ENCODE measurements around a stretch of chr22.

DNA sequence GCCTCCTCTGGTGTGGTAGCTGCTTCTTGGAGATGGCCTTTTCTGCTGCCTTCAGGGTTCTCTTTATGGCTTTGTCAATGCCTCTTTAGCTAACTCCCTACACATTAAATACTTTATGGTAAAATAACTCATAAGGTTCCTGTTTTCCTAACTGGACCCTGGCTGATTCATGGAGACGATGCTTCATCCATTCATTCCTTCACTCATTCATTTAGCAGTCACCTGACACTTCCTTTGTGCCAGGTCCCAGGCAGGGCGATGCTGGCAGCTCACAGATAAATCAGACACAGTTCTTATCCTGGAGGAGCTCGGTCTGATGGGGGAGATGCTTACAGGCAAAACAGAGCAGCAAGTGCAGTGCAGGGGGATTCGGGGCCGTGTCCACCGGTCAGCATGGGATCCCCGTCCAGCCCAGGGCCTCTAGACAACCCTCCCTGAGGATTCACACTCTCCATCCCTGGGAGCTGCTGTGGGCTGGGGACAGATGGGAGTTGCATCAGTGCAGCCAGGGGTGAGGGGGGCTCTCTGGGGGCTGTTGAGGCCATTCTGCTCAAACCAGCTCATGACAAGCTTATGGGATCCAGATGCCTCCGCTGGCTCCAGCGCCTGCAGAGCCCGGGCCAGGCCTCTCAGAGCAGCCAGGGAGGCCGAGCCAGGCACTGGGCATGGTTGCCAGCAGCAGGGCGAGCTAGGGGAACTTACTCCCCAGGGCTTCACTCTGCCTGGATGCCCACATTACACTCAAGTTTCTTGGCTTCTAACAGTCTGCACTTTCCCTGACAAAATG, 34.2 kb upstream of the CYB5R3 start:
- CAGE, long polyA plus RNA, result no peak
- RRBS, result no CpG with 5 or more reads among the region's 12 CpGs

DNA sequence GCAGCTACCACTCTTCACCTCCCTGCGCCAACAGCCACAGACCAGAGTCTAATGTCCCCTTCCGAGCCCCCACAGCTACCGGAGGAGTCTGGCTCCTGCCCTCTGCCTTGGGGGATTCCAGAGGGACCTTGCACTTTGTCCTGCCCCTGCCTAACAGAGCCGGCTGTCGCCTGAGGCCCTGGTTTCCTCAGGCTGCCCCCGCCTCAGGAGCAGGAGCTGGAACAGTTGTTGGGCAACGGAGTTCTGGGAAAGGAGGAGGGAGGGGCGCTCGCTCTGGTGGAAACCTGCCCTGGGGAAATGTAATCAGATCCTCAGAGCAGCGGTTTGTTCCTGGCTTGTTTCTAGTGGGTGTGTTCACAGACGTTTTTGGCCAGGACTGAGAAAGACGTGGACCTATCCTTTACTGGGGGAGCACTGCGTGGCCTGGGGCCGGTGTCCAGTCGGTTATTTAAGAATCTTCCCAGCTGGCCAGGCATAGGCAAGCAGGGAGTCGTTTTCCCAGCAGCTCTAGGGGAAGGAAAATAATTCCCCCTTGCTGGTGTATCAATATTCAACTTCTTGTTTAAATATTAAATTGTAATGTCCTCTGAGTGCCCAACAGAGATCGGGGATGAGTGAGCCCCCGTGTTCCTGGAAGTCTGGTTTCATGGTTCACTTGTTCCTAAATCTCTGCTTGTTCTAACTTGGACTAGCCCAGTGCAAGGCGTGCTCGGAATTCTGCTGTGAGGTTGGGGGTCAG, 32.2 kb downstream of the A4GALT start:
- CAGE, long polyA plus RNA, result no peak
- RRBS, result 5% methylated on average over 2 of the region's 20 CpGs

GRCh38 chr22:42769825-42770545, 49.3 kb upstream of the A4GALT start:
- CAGE, long polyA plus RNA, result no peak
- RRBS, result 27% methylated on average over 7 of the region's 41 CpGs

DNA sequence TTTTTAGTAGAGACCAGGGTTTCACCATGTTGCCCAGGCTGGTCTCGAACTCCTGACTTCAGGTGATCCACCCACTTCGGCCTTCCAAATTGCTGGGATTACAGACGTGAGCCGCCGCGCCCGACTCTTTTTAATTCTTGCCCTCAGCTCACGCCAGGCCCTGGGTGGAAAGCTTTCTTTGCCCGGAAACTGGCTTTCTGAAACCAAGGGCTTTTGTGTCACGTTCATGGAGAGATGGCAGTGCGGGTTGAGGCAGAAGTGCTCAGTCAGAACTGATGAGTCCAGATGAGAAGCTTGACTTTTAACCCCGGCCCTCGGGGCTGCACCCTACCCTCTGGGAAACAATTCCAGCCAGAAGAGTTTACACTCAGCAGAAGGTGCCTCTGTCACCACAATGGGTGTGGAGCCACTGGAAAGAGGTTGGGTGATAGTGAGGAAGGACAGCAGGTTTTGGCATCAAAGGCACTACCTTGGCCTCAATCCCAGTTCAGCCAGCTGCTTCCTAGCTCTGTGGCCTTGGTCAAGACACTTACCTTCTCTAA, 852 bp upstream of the ARFGAP3 start:
- CAGE, long polyA plus RNA, result no peak
- RRBS, result no CpG with 5 or more reads among the region's 13 CpGs

GRCh38 chr22:42932176-42932456, 75.0 kb upstream of the ARFGAP3 start:
- CAGE, long polyA plus RNA, result no peak
- RRBS, result no CpG with 5 or more reads among the region's 3 CpGs

DNA sequence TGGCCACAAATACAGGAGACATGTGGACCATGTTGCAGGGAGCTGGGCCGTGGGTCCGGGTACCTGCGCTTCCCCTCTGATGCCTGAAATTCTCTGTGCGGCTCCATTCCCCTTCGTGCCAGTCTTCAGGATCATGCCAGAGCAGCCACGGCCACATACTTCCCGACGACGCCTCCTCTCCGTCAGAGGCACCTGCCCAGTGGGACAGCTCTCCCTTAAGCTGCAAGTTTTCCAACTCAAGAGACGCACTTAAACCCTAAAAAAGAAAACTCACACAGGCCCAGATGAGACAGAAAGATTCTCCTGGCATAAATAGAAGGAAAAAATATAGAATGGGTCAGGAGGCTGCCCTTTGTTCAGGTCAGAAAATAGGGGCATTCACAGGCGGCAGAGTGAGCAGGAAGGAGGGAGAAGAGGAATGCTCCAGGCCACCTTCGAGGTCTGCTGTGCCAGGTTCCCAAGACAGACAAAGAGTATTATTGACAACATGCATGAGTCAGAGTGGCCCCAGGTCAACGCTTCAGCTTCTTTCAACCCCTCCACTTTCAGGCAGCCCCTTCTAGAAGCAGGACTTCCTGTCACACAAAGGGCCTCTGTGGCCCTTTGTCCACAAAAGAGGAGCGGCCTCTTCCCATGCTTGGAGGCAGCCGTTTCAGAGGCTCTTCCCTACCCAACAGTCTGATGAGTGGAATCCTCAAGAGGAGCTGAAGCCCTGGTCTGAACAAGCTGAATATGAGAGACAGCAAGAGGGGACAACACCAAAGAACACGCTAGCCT, 67.9 kb downstream of the PACSIN2 start:
- CAGE, long polyA plus RNA, result no peak
- RRBS, result no CpG with 5 or more reads among the region's 17 CpGs

DNA sequence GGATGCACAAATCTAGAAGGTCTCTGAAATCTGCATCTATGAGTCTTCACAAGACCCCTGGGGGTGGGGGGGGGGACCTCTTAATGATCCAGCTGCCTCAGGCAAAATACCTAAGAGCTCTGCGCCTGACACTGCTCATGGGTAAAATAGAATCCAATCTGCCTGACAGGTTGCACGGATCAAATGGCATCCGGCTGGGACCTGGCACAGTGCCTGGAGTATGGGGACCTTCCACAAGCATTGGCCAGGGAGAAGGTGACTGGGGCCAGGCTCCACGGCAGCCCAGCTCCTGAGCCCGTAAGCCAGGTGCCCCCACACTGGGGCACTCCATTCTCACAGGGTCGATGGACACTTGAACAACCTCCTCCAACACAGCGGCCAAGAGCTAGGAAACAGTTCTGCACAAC, 67.3 kb downstream of the PACSIN2 start:
- CAGE, long polyA plus RNA, result no peak
- RRBS, result no CpG with 5 or more reads among the region's 7 CpGs

GRCh38 chr22:42959438-42960100, 55.4 kb downstream of the PACSIN2 start:
- CAGE, long polyA plus RNA, result no peak
- RRBS, result no CpG with 5 or more reads among the region's 13 CpGs

GRCh38 chr22:42967876-42968381, 47.0 kb downstream of the PACSIN2 start:
- CAGE, long polyA plus RNA, result no peak
- RRBS, result no CpG with 5 or more reads among the region's 9 CpGs

DNA sequence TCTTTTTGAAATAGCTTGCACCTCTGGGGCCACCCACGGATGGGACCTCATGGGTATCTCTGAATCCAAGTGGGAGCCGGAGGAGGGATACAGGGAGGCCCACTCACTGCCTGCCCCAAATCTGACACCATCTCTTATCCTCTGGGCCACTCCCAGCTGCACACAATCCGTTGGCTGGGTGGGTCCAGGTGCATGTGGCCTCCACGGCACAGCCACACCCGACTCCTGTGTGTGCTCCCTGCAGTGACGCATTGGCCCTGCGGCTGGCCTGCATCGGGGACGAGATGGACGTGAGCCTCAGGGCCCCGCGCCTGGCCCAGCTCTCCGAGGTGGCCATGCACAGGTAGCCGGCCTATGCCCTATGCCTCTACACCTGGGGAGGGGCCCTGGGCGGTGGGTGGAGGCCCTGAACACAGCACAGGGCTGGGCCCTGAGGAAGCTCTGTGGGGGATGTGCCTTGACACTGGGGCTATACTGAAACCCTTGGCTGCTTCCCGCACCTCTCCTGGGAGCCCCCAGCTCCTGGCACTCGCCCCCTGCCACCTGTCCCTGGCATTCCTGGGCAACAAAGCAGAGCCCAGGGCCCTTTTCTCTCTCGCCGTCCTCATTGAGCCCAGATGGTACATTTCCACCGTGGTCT, 15.6 kb downstream of the MCAT start:
- CAGE, long polyA plus RNA, result no peak
- RRBS, result no CpG with 5 or more reads among the region's 20 CpGs

GRCh38 chr22:43227211-43227562, 40.3 kb upstream of the TTLL12 start:
- CAGE, long polyA plus RNA, result no peak
- RRBS, result no CpG with 5 or more reads among the region's 14 CpGs

- CAGE, long polyA plus RNA, result no peak
- RRBS, result no CpG with 5 or more reads among the region's 5 CpGs
Measured at GRCh38 chr22:43278256-43278540, 65.0 kb downstream of the SCUBE1 start.

DNA sequence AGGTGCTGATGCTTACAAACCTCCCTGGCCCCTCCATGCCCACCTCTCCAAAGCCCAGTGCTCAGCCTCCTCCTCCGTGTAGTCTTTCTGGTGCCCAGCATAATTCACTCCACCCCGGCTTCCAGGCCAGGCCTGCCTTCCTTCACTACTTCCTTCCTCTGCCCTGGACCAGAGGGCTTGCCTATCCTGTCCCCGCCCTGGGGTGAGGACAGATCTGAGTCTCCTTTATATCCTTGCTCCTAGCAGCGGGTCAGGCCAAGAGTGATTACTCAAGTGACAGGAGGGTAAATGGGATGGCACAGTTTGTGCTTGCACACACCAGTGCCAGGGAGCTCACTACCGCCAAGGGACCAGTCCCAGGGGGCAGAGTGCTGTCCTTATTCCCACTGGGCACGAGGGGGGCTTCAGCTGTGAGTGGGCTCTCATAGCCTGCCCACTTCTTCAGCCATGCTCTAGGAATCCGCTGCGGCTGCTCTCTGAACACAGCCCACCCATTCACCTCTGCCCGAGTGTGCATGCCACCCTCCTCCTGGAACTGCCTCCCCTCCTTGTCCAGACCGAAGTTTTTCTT, 47.9 kb downstream of the SCUBE1 start:
- CAGE, long polyA plus RNA, result no peak
- RRBS, result no CpG with 5 or more reads among the region's 10 CpGs

DNA sequence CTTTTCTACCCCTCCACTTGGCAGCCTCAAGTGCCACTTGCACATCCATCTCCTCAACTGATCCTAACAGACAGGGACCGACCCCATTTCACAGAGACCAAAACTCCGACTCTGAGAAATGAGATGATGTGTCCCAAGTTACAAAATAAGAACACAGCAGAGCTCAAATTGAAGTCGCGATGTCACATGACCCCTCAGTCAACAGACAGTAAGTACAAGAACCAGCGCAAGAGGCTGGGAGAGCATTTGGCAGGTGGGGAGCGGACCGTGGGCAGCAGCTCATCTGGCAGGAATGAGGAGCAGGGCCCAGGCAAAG, 34.4 kb downstream of the SCUBE1 start:
- CAGE, long polyA plus RNA, result no peak
- RRBS, result no CpG with 5 or more reads among the region's 7 CpGs

GRCh38 chr22:43389272-43389695, 22.5 kb upstream of the MPPED1 start:
- CAGE, long polyA plus RNA, result no peak
- RRBS, result no CpG with 5 or more reads among the region's 4 CpGs

DNA sequence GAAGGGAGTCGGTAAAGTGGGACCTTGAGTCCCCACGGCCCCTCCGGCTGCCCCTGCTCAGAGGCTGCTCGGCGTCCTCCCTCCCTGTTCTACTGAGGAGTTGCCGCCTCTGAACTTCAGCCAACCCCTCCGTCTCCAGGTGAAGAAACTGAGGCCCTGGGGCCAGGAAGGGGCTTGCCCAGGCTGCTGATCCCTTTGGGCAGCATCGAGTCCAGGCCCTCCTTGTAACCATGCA, 1.2 kb downstream of the PARVG start:
- CAGE, long polyA plus RNA, result no peak
- RRBS, result 89% methylated on average over 3 of the region's 8 CpGs

DNA sequence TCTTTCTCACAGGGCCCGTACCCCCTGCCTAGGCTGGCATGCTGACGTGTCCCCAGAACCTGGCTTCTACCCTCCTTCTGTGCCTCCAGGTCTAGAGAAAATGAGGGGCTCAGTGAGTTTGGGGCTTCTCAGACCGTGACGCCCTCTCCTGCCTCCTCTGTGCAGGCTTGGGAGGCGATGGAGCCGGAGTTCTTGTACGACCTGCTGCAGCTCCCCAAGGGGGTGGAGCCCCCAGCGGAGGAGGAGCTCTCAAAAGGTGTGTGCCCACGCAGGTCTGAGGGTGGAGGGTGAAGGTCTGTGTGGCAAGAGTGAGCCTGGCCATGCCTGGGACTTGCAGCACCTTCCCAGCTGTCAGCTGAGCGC, 2.4 kb downstream of the PARVG start:
- CAGE, long polyA plus RNA, result no peak
- RRBS, result no CpG with 5 or more reads among the region's 10 CpGs

GRCh38 chr22:44307462-44308007, 5.2 kb downstream of the SHISAL1 start:
- CAGE, long polyA plus RNA, result no peak
- RRBS, result no CpG with 5 or more reads among the region's 17 CpGs

- CAGE, long polyA plus RNA, result no peak
- RRBS, result no CpG with 5 or more reads among the region's 13 CpGs
Measured at GRCh38 chr22:44449285-44449663, 48.8 kb downstream of the RTL6 start.

- CAGE, long polyA plus RNA, result no peak
- RRBS, result no CpG with 5 or more reads among the region's 5 CpGs
Measured at GRCh38 chr22:44609359-44609563, 92.7 kb upstream of the PRR5 start.